HT1080 (cell line): ENCODE measurements around a stretch of chr18.

GRCh38 chr18:45836179-45836568, 10.7 kb downstream of the SIGLEC15 start:
RAMPAGE:
- cytosol, long total RNA, result no peak
- long total RNA, result no peak
- nucleus, long total RNA, result no peak

DNA sequence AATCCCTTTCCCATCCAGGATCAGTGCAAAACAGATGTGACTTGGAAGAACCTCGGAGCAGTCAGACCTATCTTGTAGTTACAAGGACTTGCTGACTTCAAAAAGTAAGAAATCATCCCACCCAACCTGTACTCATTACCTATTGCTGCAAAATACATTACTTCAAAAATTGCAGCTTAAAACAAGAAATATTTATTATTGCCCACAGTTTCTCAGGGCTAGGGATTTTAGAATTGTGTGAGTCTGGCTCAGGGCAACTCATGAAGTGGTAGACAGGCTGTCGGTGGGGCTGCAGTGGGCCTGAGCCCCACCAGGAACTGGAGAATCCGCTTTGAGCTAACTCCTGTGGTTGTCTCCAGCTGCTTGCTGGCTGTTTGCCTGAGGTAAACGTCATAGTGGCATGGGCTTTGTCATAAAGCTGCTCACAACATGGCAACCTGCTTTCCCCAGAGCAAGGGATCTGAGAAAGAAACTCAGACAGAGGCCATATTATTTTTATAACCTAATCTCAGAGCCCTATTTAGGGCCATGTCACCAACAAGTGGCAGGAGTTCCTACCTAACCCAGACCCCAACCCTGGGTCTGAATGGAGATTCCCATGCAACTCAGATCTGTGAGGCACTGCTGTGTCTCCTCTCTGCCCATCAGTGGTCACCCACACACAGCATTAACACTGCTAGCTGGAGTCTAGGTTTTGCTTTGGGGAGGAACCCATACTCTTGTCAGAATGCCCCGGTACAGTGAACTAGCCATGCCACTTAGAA, 5.5 kb upstream of the PSTPIP2 start:
RAMPAGE:
- cytosol, long total RNA, result no peak
- long total RNA, result no peak
- nucleus, long total RNA, result no peak

RAMPAGE:
- cytosol, long total RNA, result no peak
- long total RNA, result no peak
- nucleus, long total RNA, result no peak
Measured at GRCh38 chr18:46088557-46089386, 9.3 kb downstream of the ATP5F1A start.

GRCh38 chr18:46174437-46175257, 813 bp downstream of the C18orf25 start:
RAMPAGE:
- cytosol, long total RNA, result no peak
- long total RNA, result no peak
- nucleus, long total RNA, result no peak

DNA sequence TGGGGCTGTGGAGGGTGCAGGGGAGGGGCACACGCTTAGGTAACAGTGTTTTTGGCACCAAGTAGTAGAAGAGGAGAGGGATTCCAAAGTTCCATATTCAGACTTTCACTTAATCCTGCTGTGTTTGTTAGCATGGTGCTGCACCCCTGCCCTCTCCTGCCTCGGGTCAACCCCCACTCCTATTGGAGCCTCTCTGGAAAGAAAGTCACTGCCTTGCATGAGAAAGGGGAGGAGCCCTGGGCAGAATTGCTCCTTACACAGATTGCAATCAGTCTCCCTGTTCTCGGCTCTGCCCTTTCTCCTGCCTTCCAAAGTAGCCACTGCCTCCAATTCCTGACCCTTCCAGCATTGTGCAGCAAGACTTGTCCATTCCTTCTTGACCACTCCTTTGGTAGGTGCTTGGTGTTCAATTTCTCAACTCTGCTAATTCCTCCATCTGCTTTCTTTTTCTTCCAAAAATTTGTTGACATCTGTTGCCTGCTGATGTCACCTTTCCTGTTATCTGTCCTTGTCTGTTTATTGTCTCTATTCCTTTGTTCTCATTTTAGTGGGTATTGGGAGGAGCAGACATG, 97.8 kb downstream of the RNF165 start:
RAMPAGE:
- cytosol, long total RNA, result no peak
- long total RNA, result no peak
- nucleus, long total RNA, result no peak

RAMPAGE:
- cytosol, long total RNA, result no peak
- long total RNA, result no peak
- nucleus, long total RNA, result no peak
Measured at GRCh38 chr18:46600791-46601698, 56.0 kb downstream of the LOXHD1 start.

RAMPAGE:
- cytosol, long total RNA, result no peak
- long total RNA, result no peak
- nucleus, long total RNA, result no peak
Measured at GRCh38 chr18:46829543-46830000, 72.7 kb upstream of the ST8SIA5 start.

DNA sequence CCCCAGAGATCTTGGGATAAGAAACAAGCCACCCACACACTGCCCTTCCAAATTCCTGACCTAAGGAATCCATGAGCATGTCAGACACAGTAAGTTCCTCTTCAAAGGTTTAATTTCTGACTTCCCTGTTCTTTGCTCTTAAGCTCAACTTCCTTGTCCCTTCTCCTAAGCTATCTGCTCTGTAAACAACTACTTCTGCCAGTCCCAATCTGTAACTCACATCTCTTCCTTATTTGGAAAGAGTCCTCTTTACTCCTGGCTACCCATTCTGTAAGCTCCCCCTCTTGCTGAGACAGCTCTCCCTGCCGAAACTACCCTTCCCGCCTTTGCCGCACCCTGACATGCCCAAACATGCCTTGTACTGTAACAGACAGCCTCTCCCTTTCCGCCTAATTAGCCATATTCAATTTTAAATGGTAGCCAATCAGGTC, 49.2 kb downstream of the PIAS2 start:
RAMPAGE:
- cytosol, long total RNA, result no peak
- long total RNA, result no peak
- nucleus, long total RNA, result no peak

GRCh38 chr18:46945909-46946353, 28.5 kb downstream of the KATNAL2 start:
RAMPAGE:
- cytosol, long total RNA, result no peak
- long total RNA, result no peak
- nucleus, long total RNA, result no peak

GRCh38 chr18:47031243-47031531, 4.2 kb downstream of the ELOA2 start:
RAMPAGE:
- cytosol, long total RNA, result no peak
- long total RNA, result no peak
- nucleus, long total RNA, result no peak

DNA sequence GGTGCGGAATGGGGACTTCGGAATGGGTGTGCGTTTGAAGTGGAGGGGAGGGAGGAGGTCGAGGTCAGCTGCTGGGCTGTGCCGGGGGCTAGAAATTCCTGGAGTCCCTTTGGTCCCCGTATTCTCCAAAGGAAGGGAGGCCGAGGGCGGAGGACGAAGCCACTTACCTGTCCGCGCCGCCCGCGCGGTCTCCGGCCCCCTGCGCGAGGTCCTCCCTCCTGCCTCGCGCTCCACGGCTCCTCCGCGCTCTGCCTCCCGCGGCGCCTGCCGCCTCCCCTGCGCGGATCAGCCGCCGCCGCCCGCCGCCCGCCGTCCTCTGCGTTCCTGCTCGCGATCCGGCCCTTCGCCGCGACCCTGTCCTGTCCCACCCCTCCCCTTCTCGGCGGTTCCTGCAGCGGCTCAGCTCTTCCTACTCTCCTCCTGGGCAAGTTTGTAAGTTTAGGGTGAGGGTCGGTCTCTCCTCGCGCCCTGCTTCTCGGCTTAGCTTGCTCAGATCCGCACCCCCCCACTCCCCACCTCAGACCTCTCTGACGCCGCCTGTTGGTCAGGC, 9.5 kb upstream of the SKOR2 start:
RAMPAGE:
- cytosol, long total RNA, result no peak
- long total RNA, result no peak
- nucleus, long total RNA, result no peak

DNA sequence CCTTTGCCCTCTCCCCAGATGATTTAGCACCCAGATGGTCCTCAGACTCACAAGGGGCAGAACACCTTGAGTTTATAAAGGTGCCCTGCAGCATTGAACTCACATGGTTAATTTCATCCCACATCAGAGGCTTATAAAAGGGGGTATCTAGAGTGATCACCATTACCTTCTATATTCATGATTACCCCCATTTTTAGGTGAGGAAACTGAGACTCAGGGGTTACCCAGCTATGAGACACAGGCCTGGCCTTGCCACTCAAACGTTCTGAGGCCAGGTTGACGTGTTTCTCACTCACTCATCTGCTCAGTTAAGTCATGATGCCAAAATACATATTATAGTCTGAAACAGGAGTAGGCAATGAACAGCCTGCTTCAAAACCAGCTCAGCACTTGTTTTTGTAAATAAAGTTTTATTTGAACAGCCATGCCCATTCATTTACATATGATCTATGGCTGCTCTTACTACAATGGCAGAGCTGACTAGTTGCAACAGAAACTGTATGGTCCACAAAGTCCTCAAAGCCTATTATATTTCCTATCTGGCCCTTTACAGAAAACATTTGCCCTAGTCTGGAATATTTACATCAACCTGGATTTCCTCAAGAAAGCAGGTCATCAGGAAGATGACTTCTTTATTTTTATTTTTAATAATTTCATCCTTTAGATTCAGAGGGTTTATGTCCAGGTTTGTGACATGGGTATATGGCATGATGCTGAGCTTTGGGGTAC, 74.1 kb upstream of the SMAD2 start:
RAMPAGE:
- cytosol, long total RNA, result no peak
- long total RNA, result no peak
- nucleus, long total RNA, result no peak

RAMPAGE:
- cytosol, long total RNA, result no peak
- long total RNA, result no peak
- nucleus, long total RNA, result no peak
Measured at GRCh38 chr18:48023230-48023547, 92.7 kb upstream of the SMAD2 start.

DNA sequence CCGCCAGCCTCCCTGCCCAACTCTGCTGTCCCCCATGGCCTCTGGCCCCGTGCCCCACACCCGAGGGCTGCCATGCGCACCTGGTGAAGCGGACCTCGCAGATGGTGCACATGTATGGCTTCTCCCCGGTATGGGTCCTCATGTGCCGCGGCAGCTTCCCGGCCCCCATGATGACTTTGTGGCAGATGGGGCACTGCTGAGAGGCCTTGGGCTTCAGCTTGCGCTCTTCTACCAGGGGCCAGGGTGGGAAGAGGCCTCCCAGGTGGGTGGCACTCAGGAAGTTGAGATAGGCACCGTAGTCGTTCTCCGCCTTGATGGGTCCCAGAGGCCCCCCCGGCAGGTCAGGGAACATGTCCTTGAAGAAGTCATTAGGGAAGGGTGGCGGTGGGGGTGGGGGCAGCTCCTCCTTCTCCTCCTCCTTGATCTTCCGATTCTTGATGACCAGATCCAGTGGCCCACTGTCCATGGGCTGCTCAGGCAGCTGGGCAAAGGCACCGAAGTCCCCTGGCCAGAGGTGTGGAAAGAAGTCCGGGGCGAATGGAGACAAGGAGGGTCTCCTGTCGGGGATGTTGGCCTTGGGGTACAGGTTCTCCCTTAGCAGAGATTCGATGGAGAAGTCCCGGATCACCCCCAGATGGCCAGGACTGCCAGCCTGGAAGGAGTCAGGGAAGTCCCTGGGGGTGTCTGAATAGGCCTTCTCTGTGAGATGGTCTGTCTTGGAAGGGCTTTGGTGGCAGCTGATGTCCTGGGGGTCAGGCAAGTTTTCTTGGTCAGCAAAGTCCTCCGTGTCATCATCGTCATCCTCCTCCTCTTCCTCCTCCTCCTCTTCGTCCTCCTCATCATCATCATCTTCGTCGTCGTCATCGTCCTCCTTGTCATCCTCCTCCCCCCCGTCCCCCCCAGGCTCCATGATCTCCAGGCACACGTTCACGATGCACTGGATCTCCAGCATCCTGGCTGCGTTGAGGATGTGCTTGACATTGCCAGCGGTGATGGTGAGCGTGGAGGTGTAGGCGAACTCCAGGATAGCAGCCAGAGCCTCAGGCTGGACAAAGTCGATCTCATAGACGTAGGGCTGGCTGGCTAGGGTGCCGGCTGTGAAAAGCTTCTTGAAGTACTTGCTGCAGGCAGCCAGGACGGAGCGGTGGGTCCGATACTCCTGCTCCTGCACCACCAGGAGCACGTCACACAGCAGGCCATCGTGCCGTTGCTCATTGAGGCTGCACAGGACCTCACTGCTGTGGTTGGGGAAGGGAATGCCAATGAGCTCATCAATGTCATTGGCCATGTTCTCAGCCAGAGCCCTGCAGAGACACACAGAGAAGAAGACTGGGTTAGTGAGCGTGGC, 109.8 kb upstream of the SMAD2 start:
RAMPAGE:
- cytosol, long total RNA, result no peak
- long total RNA, result no peak
- nucleus, long total RNA, result no peak

DNA sequence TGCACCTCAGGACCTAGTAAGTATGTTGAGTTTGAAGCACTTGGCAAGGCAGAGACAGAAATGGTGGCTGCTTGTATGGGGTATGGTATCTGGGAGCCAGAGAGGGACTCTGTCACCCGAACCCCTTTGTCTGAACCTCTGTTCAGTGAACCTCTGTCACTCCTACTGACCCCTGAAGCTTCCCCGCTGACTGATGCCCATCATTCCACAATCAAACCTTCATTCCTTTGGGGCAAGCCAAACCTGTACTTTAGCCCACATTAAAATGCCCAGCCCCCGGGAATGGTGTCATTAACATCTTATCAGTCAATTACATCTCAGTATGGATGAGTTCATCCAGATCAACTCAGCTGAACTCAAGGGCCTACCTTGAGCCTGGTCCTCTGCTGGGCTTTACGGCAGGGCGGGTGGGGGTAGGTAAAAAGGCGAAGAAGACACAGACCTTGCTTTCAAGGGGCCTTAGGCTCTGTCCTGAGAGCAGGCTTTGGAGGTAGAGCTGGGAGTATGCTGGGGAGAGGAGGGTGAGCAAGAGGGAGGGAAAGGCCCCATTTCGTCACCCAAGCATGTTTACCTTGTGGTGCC, 154.4 kb upstream of the SMAD2 start:
RAMPAGE:
- cytosol, long total RNA, result no peak
- long total RNA, result no peak
- nucleus, long total RNA, result no peak

RAMPAGE:
- cytosol, long total RNA, result no peak
- long total RNA, result no peak
- nucleus, long total RNA, result no peak
Measured at GRCh38 chr18:48236591-48236953, 172.6 kb downstream of the ZBTB7C start.

RAMPAGE:
- cytosol, long total RNA, result no peak
- long total RNA, result no peak
- nucleus, long total RNA, result no peak
Measured at GRCh38 chr18:48324630-48325156, 84.5 kb downstream of the ZBTB7C start.

GRCh38 chr18:48695720-48696251, 157.0 kb downstream of the CTIF start:
RAMPAGE:
- cytosol, long total RNA, result no peak
- long total RNA, result no peak
- nucleus, long total RNA, result no peak

RAMPAGE:
- cytosol, long total RNA, result no peak
- long total RNA, result no peak
- nucleus, long total RNA, result no peak
Measured at GRCh38 chr18:48714757-48715424, 176.1 kb downstream of the CTIF start.

RAMPAGE:
- cytosol, long total RNA, result no peak
- long total RNA, result no peak
- nucleus, long total RNA, result no peak
Measured at GRCh38 chr18:48715698-48716675, 177.2 kb downstream of the CTIF start.